ENCODE results near the gene MAP3K9.

DNA sequence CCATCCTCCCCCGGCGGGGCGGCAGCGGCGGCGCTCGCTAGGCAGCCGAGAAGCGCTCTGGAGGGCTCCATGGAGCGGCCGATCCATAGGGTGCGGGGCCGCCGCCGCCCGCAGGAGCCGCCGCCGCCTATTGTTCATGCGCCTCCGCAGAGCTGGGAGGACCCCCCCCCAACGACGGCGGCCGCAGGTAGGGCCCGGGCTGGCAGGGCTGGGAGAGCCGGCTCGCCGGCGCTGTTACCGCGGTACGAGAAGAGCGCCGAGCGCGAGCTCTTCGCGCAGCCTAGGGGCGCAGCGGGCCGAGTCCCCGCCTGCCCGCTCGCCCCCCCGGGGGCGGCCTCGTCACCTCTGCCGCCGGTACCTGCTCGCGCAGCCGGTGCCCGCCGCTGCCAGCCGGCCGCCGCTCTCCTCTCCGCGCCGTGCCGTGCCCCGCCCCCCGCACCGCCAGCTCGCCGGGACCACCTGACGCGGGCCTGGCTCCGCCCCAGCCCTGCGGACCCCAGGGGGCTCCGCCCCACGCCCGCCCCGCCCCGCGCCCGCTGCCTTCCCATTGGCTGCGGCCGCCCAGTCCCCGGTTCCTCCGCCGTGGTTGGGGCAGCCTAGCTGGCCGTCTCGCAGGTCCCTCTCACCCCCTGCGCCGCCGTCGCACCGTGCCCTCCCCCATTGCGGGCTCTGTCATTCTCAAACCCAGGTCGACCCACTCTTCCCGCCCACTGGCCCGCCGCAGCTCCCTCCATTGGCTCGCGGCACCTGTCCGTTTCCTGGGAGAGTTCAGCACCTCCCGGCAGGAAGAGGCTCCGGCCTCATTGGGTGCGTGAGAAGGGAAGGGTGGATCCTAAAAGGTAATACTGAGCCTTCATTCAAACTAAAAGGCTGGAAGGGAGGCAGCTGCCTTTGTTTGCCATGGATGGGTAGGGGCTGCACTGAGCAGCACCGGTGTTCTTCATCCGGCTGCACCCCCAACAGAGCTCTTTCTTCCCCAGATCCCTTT is at the start of gene MAP3K9:
TSS of gene MAP3K9 (minus strand) at position 413 of the 988 bp plus-strand sequence.
- RRBS: 2% methylated on average over 31 of the region's 103 CpGs

DNA sequence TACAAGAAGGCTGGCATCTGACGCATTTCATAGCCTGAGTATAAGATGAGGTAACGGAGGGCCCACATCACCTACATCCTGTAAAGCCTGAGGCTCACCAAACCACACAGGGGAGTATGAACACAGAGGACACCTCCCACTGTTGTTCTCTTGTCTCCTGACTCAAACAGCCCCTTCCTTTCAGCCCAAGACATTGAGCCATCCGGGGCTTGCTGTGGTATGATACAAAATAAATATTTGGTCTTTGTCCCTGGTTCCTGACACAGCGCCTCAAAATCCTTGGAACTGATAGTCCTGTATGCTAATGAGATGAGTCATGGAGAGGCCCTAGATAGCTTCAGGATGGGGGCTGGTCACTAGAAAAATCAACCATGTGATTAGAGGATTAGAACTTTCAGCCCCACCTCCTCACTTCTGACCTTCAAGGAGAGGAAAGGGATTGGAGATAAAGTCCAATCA is 176.8 kb upstream of the SIPA1L1 start:
- RRBS: no CpG with 5 or more reads among the region's 4 CpGs

- RRBS: 95% methylated on average over 4 of the region's 13 CpGs
These were observed 138.9 kb upstream of the SIPA1L1 start for GRCh38 chr14:71181347-71181734.

DNA sequence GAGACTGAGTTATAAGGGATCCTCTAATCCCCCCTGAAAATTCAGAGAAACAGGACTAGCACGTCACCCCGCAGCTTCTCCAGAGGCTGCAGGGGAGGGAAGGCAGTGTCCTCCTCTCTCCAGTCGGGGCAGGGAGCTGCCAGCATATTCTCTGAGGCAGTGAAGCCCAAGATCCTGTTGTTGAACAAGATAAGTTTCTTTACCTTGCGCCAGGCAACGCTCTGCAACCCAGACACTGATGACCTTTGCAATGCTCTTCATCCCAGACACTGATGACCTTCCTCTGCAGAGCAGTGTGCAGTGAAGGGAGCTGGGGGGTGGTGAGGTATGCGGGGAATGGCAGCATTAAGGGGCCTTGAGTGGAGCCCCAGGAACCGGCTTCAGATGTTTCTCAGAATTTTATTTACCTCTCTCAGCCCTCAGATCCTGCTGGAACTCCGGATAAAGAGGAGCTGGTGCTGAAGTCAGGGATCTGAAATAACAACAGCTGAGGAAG is 132.2 kb upstream of the SIPA1L1 start:
- RRBS: 81% methylated on average over 1 of the region's 8 CpGs

- RRBS: 2% methylated on average over 16 of the region's 34 CpGs
These were observed 948 bp downstream of the SIPA1L1 start for GRCh38 chr14:71321217-71321631.

DNA sequence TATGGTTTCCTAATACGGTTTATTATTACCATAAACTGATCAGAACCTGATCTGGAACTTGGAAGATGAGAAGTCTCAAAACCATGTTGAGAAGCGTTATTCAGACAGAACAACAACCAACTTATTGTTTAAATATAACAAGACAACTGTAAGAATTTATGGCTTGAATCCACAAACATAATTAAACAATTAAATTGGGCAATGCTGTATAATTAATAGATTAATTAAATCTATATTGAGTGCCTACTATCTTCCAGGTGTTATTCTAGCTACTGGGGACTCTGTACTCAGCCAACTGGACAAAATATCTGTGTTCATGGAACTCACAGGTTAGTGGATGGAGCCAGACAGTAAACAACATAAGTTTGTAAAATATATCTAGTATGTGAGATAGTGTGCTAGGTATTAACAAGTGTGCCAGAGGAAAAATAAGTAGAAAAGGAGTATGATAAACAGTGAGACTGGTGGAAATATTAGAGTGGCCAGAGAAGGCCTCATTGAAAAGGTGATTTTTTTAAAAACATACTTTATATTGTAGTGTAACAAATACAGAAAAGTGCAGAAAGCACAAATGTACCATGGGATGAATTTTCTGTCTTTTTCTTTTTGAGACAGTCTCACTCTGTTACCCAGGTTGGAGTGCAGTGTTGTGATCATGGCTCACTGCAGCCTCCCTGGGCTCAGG is 31.5 kb downstream of the SIPA1L1 start:
- RRBS: no CpG with 5 or more reads among the region's 2 CpGs

- RRBS: no CpG with 5 or more reads among the region's 7 CpGs
These were observed 62.2 kb downstream of the SIPA1L1 start for GRCh38 chr14:71382343-71382920.

GRCh38 chr14:71555530-71556093 is 235.3 kb downstream of the SIPA1L1 start:
- RRBS: no CpG with 5 or more reads among the region's 3 CpGs

GRCh38 chr14:71739610-71739929 is 192.7 kb upstream of the RGS6 start:
- RRBS: no CpG with 5 or more reads among the region's 2 CpGs

DNA sequence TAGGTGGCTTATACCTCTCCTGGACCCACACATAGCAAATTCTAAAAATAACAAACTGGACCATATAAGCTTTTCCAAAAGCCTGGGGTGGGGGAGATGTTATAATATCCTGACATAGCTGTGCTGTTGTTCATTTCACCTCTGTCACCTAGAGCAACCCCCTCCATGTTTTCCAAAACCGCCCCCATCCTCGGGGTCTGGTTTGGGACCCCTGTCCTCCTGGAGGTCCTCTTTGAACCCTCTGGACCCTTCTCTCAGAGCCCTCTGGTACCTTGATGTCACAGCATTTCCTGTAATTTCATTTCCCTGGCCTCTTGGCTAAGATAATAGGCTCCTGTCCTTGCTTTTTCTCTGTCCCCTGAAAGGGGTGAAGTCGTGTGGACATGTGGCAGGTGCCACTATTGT is 165.8 kb downstream of the RGS6 start:
- RRBS: no CpG with 5 or more reads among the region's 3 CpGs

GRCh38 chr14:72476683-72477402 is 417.1 kb downstream of the DPF3 start:
- RRBS: 10% methylated on average over 1 of the region's 8 CpGs

DNA sequence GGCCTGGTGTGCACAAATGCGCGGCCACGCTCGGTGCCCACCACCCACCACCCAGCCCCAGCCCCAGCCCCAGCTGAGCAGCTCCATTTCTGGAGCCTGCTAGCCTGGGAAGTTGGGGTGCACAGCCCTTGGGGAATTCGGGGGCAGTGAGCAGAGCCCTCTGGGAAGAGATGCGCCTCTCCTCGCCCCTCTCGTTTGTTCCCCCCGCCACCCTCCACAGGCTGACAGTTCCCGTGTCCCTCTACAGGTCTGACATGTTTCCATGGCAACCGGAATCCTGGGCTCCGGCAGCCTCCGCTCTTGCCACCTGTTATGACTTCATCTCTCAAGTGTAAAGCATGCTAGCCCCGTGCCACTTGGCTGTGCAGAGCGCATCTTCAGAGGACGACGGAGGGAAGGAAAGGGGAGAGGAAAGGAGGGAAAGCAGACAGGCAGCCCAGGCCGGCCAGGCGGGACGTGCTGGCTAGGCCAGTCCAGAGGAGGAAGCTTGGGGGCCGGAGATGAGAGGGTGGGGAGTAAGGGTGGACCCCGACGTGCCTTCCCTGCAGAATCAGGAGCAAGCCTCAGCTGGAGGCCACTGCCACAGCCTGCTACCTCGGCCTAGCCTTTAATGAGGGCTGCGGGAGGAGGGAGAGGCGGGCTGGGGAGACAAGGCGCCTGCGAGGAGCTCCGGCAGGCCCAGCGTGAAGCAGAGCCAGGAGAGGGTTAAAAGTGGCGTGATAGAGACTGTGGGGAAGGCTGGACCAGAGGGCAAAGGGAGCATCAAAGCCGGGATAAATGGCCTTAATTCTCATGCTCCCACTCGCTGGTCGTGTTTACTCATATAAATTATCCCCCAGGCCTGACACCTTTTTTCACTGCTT is 214.3 kb downstream of the DPF3 start:
- RRBS: 27% methylated on average over 4 of the region's 34 CpGs

- RRBS: 1% methylated on average over 18 of the region's 76 CpGs
These were observed 864 bp downstream of the DPF3 start for GRCh38 chr14:72892812-72893662.

DNA sequence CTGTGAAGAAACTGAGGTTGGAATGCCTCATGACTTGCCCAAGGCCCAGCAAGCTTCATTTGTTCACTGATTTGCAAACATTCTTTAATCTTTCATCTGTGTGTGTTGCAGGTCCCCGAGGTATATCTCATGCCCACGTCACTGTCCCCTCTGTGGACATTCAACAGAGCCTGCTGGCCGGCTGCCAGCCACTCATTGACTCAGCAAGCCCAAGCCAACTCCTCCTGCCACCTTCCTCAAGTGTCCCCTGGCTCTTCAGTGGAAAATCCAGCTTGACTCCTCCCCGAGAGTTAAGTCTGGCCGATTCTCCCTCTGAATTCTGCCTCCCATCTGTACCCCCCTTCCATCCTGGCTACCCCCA is 1.9 kb upstream of the DCAF4 start:
- RRBS: no CpG with 5 or more reads among the region's 5 CpGs

GRCh38 chr14:72929579-72929836 is 3.2 kb downstream of the DCAF4 start:
- RRBS: no CpG with 5 or more reads among the region's 12 CpGs

GRCh38 chr14:73108963-73109601 is 27.2 kb upstream of the PSEN1 start:
- RRBS: no CpG with 5 or more reads among the region's 16 CpGs

GRCh38 chr14:73129194-73130369 is 6.7 kb upstream of the PSEN1 start:
- RRBS: no CpG with 5 or more reads among the region's 16 CpGs

GRCh38 chr14:73492659-73493107 is 1.9 kb downstream of the RIOX1 start:
- RRBS: no CpG with 5 or more reads among the region's 6 CpGs

GRCh38 chr14:73567352-73568616 is 1.2 kb upstream of the ACOT2 start:
- RRBS: no CpG with 5 or more reads among the region's 21 CpGs

GRCh38 chr14:73712325-73713016 is 1.7 kb downstream of the PNMA1 start:
- RRBS: 35% methylated on average over 7 of the region's 20 CpGs